Retinal pigment epithelial cell (primary cell): ENCODE results near the gene MAGEA9.

DNA sequence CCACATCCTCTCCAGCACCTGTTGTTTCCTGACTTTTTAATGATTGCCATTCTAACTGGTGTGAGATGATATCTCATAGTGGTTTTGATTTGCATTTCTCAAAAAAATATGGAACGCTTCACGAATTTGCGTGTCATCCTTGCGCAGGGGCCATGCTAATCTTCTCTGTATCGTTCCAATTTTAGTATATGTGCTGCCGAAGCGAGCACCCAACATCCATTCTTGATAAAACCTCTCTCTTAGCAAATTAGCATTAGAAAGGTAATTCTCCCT is 59.1 kb downstream of the LDOC1 start:
- RRBS = no CpG with 5 or more reads among the region's 7 CpGs

DNA sequence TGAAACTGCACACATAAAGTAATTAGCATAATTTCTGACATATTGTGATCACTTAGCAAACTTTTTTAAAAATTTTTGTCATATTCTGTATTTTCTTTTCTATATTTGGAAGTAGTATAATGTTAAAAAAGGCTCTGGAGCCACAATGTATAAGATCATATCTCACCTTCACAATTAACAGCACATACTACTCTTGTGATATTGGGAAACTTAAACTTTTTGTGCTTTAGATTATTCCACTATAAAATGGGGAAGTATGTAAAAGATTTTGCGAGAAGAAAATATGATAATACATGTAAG is 322.6 kb upstream of the SPANXN4 start:
- RRBS = no CpG with 5 or more reads among the region's 1 CpG

GRCh38 chrX:144418579-144418904 is 698.0 kb upstream of the SPANXN2 start:
- RRBS = no CpG with 5 or more reads among the region's 2 CpGs

DNA sequence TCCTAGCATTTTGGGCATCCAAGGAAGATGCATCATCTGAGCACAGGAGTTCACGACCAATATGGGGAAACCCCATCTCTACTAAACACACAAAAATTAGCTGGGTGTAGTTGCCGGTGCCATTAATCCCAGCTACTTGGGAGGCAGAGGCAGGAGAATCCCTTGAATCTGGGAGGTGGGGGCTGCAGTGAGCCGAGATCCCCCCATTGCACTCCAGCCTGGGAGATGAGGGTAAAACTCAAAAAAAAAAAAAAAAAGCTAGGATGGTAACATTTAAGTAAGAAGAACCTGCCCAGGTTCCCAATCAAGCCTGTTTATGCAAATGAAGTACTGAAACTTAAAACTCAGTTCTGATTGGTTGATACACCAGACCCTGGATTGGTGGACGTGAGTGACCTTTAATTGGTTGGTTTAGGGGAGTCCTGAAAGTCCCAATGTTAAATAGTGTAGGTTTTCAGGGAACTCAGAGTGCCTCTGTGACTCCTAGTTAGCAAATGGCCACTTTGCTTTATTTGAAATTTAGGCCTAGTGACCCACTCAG is 211.7 kb downstream of the SLITRK2 start:
- RRBS = no CpG with 5 or more reads among the region's 4 CpGs

DNA sequence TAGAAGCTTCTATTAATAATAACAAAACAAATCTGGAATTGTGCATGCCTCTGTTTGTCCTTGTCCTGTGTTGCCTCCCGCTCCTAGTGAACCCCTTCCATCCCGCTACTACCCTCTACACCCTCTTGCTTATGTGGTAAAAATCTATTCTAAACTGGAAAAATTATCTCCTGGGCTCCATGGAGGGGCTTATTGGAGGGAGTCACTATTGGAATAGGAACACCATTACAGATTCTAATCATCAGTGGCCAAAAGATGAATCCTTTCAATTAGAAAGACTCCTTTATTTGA is 34.8 kb upstream of the FMR1 start:
- RRBS = no CpG with 5 or more reads among the region's 2 CpGs

- RRBS = no CpG with 5 or more reads among the region's 7 CpGs
Measured at GRCh38 chrX:147948302-147949062, 32.7 kb upstream of the FMR1NB start.

DNA sequence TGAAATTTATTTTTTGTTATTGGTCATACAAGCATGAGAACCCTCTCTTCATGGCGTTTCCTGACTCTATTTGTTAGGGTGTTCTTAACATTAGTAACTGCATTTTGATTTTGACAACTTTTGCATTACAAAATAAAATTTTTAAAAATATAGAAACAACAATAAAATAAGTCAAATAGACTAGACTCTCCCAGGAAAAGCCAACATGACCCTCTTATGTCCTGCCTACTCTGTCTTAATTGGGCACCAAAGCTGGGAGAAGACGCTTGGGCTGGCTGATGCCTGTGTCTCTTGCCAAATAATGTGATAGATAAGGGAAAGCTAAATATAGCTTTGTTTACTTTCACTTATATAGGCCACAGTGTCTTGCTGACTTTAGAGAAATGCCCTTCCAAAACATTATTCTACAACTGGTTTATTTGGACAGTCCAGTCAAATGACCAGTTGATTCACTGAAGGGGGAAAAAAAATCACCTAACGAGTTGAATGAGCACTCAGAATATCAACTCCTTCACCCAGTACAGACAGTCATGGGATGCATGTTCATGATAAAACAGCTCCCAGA is 54.2 kb downstream of the FMR1NB start:
- RRBS = no CpG with 5 or more reads among the region's 3 CpGs

DNA sequence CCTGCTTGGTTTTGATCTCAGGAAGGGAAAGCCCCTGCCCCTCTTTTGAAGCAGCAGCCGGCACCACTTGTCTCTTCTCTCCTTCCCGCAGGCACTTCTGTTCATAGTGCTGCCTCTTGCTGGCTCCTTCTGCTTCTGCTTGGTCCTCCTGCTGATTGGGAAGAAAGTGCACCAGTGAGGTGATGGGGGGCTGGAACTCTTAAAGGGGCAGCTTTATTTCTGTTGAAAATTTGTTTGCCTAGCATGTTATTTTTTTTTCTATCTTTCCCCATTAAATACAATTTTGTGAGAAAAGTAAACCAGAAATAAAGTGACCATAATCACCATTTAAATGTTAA is 2.2 kb upstream of the AFF2 start:
- RRBS = no CpG with 5 or more reads among the region's 2 CpGs

- RRBS = no CpG with 5 or more reads among the region's 11 CpGs
Measured at GRCh38 chrX:149781606-149781989, at the start of gene MAGEA9. TSS of gene MAGEA9 (plus strand) at chrX:149781930.

DNA sequence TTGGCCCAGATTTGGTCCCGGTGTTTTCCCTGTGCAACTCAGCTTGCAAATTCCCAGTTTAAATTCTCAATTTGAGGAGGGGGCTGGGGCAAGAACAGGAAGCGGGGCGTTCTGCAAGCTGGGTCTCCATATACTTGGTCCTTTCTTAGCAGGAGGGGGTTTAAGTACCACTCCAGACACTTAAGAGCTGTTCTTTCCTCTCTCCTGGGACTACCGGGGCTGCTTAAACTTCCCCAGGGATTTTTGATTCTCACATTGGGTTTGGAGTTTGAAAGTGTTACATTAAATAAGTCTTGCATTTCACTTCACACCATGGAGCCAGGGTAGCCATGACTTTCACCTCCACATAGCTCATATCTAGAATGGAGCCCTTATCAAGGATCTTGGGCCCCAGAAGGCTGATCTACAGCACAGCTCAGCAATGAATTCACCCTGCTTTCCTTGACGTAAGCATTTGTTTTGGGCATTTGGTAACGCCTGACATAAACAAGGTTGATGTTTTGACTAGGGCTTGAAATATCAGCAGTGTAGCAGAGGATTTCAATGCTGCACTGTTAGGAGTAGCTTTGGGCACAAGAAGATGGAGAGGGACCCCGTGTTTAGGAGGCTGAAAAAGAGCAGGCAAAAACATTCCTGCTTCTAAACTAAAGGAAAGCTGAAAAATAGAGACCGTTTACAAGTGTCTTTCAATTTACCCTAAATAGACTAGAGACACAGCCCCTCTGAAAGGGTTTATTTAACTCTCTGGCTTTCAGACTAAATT is 64.7 kb upstream of the MAMLD1 start:
- RRBS = no CpG with 5 or more reads among the region's 8 CpGs

GRCh38 chrX:150363662-150364621 is 825 bp downstream of the MAMLD1 start:
- RRBS = 20% methylated on average over 23 of the region's 81 CpGs

- RRBS = no CpG with 5 or more reads among the region's 31 CpGs
Measured at GRCh38 chrX:150420569-150421439, 57.7 kb downstream of the MAMLD1 start.

- RRBS = 46% methylated on average over 7 of the region's 25 CpGs
Measured at GRCh38 chrX:150507186-150508072, 61.0 kb upstream of the MTM1 start.

GRCh38 chrX:150694201-150694607 is 1.0 kb downstream of the MTMR1 start:
- RRBS = no CpG with 5 or more reads among the region's 8 CpGs

GRCh38 chrX:150735866-150736958 is 43.0 kb downstream of the MTMR1 start:
- RRBS = no CpG with 5 or more reads among the region's 15 CpGs

DNA sequence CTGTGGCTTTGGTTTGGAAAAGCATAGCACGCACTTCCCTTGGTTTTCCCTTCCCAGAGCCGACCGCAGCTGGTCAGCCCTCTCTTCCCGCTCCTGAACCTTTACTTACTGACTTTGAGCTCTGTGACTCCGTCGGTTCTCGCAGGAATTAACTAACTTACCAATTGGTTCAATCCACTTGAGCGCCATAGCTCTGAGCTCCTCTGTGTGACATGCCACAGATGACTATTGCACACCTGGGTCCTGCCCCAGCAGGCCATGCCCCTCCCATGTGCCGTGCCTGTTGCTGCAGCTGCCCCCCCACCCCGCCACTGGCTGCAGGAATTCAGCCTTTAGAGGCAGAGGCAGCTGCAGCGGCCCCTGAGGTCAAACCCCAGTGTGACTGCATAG is 70.5 kb downstream of the MTMR1 start:
- RRBS = no CpG with 5 or more reads among the region's 11 CpGs

GRCh38 chrX:150846223-150846449 is 52.3 kb downstream of the CD99L2 start:
- RRBS = no CpG with 5 or more reads among the region's 3 CpGs

DNA sequence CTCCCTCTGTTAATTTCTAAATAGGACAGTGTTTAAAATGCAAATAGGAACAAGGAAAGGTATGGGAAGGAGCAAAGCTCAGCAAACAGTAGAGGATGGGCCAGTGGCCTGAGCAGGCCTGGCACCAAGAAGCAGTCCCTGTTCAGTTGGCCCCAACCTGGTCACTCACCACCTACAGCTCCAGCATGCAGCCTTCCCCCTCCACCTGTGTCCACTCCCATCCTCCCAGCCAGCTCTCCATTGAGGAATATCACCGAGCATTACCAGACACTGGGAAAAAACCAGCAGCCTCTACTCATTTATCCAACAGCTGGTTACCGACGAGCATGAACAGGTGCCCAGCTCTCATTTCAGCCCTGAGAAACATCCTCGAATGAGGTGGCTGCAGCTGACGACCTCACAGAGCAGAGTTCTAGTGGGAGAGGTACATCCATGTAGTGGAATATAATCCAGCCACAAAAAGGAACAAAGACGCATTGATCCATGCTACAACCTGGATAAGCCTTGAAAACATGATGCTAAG is 25.6 kb downstream of the CD99L2 start:
- RRBS = no CpG with 5 or more reads among the region's 6 CpGs

- RRBS = no CpG with 5 or more reads among the region's 22 CpGs
Measured at GRCh38 chrX:151722346-151722780, 6.5 kb downstream of the FATE1 start.

DNA sequence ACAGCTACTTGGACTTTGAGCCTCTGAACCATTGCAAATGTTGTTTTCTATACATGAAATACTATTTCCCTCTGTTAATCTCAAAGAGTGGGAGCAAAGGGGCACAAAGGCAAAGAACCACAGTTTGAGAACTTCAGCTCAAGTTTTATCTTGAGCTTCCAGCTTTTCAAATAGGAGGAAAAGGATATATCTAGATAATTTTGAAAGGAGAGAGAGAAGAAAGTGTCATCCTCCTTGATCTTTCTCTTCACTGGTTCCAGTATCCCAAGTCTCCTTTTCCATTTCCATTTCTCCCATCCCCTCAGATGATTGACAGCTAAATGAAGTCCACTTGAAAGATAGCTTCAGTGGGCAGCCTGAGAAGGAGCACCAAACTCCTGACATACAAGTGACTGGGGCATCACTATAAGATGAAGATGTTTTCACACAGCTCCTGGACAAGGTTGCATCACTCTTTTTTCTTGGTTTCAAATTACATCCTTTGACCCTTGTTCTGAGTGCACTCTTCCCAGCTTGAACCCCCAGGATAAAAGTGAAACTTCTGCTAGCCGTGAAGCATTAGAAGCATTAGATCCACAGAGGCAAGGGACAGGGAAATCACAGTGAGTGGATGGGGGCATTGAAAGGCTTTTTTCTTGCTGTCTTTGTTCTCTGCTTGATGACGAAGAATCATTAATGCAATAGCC is 17.4 kb upstream of the MAGEA10 start:
- RRBS = no CpG with 5 or more reads among the region's 2 CpGs